ENCODE results near the gene STOML2.

DNA sequence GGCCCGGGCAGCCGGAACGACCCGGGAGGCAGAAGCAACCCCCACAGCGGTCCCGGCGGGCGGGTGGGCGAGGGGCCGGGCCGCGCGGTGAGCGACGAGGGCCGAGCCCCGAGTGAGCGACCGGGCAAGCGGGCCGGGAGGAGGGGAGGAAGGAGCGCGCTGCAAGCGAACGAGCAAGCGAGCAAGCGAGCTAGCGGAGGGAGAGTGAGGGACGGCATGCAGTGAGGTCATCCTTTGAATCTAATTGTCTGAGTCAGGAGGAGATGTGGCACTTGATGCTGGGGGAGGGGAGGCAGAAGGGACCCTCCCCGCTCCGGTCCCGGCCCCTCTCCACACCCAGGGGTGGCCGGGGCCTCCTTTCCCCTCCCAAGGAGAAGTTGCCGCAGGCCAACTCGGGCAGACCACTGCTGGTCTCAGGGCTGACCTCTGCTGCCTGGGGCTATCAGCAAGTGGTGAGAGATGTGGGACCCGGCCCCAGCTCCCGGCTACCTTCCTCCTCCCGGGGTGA is 11.4 kb downstream of the CNTFR start:
- PRO-cap, 3 experiments: no peak in any of the 3 experiments
- RAMPAGE, long total RNA: no peak

- PRO-cap, 3 experiments: peak in 3 of 3 experiments; most common plus-strand start chr9:35103288 (in 3); most common minus-strand start chr9:35103123 (in 1)
- RAMPAGE, long total RNA: start-site peak on the minus strand at chr9:35103102-35103135, 160 and 29 reads in 2 replicates
Observed at GRCh38 chr9:35103012-35103930, at the start of gene STOML2. Gene STOML2, minus strand, starts transcription at chr9:35103131.

GRCh38 chr9:35236510-35237246 is 74.9 kb downstream of the UNC13B start:
- PRO-cap, 3 experiments: no peak in any of the 3 experiments
- RAMPAGE, long total RNA: no peak

GRCh38 chr9:35277893-35278417 is 116.1 kb downstream of the UNC13B start:
- PRO-cap, 3 experiments: no peak in any of the 3 experiments
- RAMPAGE, long total RNA: no peak

GRCh38 chr9:35376012-35376390 is 113.9 kb upstream of the RUSC2 start:
- PRO-cap, 3 experiments: no peak in any of the 3 experiments
- RAMPAGE, long total RNA: no peak

- PRO-cap, 3 experiments: no peak in any of the 3 experiments
- RAMPAGE, long total RNA: no peak
Observed at GRCh38 chr9:35406284-35407040, 83.4 kb upstream of the RUSC2 start.

- PRO-cap, 3 experiments: no peak in any of the 3 experiments
- RAMPAGE, long total RNA: no peak
Observed at GRCh38 chr9:35517037-35517632, 27.2 kb downstream of the RUSC2 start.

DNA sequence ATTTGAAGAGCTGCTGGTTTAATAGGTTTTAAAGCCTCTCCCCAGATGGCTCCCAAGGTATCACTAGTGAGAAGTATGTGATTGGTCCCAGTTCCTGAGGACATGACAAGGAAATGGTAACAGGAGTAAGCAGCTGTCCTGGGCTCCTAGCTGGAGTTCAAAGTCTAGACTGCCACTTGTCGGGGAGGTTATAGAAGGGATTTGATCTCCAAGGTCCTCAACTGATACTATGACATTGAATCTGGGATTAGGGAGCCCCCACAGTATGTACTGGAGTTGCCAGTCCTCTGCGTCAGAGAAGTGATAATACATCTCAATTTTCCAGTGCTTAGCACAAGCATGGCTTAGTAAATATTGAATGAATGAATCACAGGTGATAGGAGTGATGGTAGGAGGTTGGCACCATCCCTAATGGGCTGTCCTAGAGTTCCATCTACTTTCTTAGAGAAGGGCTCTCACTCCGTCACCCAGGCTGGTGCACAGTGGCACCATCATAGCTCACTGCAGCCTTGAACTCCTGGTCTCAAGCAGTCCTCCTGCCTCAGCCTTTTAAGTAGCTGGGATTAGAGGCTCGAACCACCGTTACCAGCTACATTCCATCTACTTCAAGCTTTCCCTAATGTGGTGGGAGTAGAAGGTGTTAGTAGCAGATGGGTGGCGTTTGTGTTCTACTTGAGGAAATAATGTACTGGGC is 6.3 kb upstream of the TPM2 start:
- PRO-cap, 3 experiments: no peak in any of the 3 experiments
- RAMPAGE, long total RNA: no peak

DNA sequence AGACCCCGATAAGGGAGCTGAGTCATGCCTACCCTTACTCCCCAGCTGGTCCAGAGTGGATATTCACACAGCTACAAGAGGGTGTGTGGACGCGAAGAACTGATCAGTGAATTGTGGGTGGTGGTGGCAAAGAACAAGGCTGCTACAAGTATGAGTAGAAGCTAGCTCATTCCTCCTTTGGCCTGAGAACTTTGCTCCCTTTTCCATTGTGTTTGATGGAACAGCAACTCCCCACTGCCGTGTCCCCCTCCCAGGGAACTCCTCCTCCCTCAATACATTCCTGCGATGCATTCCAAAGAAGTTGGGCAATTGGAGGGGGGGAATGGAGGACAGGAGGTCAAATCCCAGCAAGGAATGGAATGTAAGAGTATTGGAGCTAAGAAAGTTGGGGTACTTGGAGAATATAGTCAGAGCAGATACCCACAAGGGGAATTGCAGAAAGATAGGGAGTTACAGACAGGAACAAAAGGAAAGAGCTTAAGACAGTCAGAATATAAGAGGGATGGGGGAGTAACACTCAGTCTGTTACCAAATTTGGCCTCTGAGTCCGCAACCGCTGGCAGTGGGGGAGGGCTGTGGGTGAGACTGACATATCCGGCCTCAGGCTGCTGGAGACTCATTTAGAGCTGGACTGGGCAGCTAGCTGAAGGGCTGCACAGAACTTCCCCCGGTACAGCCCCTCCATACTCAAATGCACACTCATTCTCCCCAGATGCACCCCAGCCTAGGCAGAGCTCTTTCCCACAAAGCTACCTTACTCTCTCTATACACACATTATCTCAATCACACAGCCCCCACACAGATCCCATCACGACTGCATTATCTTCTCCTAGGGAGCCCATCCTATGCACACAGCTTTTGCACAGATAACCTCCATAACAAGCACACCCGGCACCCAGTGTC is 3.9 kb downstream of the TLN1 start:
- PRO-cap, 3 experiments: peak in 2 of 3 experiments; most common plus-strand start position 619 of the sequence (in 2)
- RAMPAGE, long total RNA: no peak

- PRO-cap, 3 experiments: no peak in any of the 3 experiments
- RAMPAGE, long total RNA: no peak
Observed at GRCh38 chr9:35755259-35755725, 1.2 kb upstream of the MSMP start.

DNA sequence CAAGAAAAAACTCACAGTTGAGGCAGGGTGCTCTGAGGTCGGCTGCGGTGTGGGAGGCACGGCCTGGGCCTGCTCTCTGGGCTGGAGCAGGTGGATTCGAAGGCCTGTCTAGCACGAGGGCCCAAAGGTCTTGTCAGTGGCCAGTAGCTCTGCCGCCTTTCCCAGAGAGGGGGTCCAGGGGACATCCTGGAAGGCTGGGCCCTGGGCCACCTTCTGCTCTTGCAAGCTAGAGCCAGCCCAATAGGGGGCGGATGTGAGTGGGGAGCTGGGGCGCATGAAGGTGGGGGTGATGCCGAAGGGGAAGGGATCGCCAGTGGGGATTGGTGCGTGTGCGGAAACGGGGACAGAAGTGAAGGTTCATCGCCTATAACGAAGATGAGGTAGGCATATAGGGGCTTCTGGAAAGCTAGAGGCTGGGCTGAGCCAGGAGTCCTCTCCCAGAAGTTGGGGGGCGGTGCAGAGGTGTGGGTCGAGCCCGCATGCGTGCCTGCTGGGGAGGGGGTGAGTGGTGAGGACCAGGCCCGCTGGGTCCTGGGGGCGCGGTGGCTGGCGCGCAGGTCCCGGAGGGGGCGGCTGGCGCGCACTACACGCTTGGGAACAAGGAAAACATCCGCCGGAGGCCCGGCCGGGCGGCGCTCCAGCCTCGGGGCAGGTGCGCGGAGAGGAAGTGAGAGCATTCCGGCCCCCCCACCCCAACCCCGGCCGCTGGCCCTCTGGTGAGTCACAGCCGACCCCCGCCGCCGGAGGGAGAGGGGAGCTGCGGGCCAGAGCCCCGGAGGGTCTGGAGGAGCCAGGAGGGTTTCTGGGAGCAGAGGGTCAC is 2.6 kb upstream of the MSMP start:
- PRO-cap, 3 experiments: peak in 3 of 3 experiments; most common plus-strand start position 719 of the sequence (in 2); most common minus-strand start position 215 of the sequence (in 1)
- RAMPAGE, long total RNA: no peak

GRCh38 chr9:35771867-35772473 is 17.9 kb upstream of the MSMP start:
- PRO-cap, 3 experiments: no peak in any of the 3 experiments
- RAMPAGE, long total RNA: no peak

GRCh38 chr9:35828998-35829193 is 132 bp upstream of the TMEM8B start:
- PRO-cap, 3 experiments: peak in 2 of 3 experiments; most common minus-strand start chr9:35829096 (in 1)
- RAMPAGE, long total RNA: no peak

GRCh38 chr9:35920006-35920917 is 11.0 kb downstream of the SPAAR start:
- PRO-cap, 3 experiments: no peak in any of the 3 experiments
- RAMPAGE, long total RNA: no peak

- PRO-cap, 3 experiments: no peak in any of the 3 experiments
- RAMPAGE, long total RNA: no peak
Observed at GRCh38 chr9:36211573-36212248, 21.0 kb downstream of the CLTA start.

- PRO-cap, 3 experiments: no peak in any of the 3 experiments
- RAMPAGE, long total RNA: no peak
Observed at GRCh38 chr9:36486434-36487414, 86.0 kb upstream of the MELK start.

GRCh38 chr9:36779881-36780738 is 207.4 kb downstream of the MELK start:
- PRO-cap, 3 experiments: peak in 1 of 3 experiments; most common plus-strand start chr9:36780413 (in 1)
- RAMPAGE, long total RNA: no peak

DNA sequence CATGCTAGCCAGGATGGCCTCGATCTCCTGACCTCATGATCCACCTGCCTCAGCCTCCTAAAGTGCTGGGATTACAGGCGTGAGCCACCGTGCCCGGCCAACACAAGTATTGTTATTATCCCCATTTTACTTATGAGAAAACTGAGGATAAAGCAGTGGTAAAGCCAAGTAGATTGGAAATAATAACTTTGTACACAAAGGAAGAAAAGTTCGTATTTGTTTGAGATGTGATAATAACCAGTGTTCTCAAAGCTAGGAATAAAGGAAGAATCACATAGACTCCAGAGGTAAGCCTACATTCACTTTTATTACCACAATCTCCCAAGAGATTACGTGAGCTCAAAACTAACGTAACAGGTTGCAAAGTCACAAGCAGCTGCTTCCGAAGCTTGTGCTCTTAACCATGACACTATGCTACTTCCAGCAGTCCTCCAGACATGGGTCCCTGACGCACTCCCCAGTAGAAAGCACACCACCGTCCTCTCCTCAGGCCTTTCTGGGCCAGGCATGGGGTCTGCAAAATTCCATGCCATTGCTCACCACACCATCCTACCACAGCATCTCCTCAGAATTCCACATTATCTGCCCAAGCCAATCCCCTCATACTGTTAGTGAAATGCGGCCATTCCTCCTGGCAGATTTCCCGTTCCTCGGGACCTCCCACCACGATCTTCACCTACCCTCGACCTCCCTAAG is 84.7 kb downstream of the PAX5 start:
- PRO-cap, 3 experiments: no peak in any of the 3 experiments
- RAMPAGE, long total RNA: no peak

- PRO-cap, 3 experiments: no peak in any of the 3 experiments
- RAMPAGE, long total RNA: no peak
Observed at GRCh38 chr9:37001805-37002465, 32.1 kb downstream of the PAX5 start.

GRCh38 chr9:37025257-37026035 is 8.6 kb downstream of the PAX5 start:
- PRO-cap, 3 experiments: no peak in any of the 3 experiments
- RAMPAGE, long total RNA: no peak

Data from cerebellum (tissue), 5 donors.